Caco-2 (cell line): ENCODE measurements around a stretch of chr1.

DNA sequence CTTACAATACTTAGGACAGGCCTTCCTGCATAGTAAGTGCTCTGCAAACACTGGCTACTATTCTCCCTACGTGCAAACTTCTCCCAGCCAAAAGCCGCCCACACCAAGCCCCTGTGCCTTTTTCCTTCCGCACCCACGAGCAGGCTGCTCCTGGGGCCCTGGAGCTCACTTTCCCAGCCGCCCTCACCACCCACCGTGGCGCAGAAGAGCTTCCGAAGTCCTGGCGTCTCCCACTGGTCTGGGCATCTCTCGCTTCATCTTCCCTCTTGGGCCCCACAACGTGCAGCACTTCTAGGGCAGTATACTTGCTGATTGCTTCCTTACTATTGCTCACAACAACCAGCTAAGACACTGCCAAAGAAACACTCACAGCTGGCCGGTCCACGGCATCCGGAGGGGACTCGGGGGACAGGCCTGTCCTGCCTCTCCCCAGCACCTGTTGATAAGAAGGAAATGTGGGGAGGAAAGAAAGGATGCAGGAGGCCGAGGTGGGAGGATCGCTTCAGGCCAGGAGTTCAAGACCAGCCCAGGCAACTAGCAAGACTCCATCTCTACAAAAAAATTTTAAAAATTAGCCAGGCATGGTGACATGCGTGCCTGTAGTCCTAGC lies 22.6 kb upstream of the GPR157 start:
- PRO-cap, result unidirectional peak, plus-strand start at position 116 of the sequence
- RRBS, result no CpG with 5 or more reads among the region's 18 CpGs

- PRO-cap, result no peak
- RRBS, result no CpG with 5 or more reads among the region's 4 CpGs
These were observed 769 bp upstream of the H6PD start for GRCh38 chr1:9233861-9234149.

DNA sequence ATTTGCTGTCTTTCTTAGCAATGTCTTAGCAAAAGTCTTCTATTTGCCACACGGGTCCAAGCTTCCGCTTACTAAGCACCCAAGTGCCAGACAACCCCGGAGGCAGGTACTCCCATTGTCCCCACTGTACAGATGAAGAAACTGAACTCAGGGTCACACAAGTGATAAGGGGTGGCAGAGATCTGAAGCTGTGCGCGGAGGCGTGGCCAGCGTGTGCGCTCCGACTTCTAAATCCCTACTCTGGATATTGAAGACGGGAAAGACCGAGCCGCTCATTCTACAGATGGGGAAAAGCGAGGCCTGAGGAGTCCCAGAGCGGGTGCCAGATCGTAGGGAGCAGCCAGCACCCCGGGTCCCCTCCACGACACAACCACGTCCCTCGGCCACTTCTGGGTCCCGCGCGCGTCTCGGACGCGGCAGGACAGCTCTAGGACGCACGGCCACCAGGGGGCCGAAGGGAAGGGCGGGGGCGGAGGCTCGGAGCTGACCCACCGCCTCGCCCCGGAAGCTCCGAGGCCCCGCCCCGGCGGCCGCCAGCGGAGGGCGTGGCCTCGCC lies 346 bp upstream of the H6PD start:
- PRO-cap, result bidirectional peak, plus-strand start outside the sequence, minus-strand start at position 429 of the sequence
- RRBS, result no CpG with 5 or more reads among the region's 43 CpGs

DNA sequence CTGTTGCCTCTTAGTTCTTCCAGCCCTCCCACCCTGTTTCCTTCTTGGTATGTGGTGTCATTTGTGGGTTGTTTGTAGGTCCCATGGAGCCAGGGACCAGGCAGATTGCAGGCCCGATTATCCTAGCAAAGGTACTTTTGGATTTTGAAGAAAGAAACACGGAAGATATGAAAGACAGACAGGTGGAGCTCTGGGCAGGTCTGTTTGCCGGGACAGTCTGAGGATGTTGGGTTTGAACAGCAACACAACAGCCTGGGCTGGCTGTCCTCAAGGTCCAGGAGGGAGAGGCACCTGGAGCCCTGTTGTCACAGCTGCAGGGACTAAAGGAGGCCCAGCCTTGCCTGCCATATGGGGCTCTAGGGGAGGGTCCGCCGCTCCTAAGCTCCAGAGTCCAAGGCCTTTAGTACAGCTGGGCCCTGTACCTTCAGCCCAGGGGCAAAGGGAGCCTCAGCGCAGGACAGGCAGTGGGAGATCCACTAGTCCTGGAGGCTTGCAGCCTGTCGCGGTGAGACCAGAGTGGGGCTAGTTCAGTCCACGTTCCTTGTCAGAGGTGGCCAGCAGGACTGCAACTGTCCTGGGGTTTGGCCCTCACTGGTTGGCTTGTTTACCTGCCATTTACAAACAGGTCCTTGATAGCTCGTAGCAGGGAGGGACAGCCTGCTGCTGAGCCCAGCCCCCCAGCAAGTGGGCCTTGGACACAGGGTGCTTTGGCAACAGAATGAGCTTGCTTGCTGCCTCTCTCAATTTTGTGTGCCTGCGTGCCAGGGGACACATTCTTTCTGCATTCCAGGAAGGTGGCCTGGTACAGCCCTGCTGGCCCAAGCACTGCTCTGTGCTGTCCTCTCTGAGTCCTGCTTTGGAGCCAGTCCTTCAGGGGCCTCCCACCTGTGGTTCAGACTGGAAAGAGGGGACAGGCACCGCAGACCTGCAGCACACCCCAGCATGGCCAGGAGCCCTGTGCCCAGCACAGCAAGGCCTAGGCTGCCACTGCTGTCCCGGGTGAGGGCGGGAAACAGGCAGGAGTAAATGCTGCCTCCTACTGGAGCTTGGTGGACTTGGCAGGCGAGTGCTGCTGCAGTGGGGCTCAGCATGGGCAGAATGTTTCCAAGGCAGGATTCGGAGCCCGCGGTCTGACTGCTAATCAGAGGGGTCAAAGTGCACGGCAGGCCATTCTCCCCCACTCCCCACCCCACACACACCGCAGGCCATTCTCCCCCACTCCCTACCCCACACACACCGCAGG lies 15.0 kb downstream of the H6PD start:
- PRO-cap, result no peak
- RRBS, result no CpG with 5 or more reads among the region's 21 CpGs

DNA sequence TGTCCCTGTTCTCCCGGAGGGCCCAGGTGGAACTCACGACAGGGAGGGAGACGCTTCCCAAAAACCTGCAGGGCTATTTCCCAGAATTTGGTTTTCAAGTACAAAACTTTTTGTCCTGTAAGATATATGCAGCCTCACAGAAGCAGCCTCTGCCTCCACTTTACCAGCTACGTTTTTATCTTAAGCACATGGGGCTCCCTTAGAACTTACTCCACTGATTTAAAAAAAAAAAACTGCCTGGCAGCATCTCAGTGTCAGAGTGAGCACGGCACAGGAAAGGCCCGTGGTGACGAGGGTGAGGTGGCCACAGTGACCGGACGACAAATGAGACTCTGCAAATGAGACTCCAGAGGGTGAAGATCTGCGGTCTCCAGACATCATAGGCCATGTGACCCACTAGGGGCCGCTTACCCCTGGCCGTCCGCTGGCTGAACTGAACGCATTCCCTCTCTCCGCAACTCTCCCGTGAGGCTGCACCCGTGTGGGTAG lies 23.8 kb upstream of the SPSB1 start:
- PRO-cap, result no peak
- RRBS, result 100% methylated on average over 1 of the region's 17 CpGs

DNA sequence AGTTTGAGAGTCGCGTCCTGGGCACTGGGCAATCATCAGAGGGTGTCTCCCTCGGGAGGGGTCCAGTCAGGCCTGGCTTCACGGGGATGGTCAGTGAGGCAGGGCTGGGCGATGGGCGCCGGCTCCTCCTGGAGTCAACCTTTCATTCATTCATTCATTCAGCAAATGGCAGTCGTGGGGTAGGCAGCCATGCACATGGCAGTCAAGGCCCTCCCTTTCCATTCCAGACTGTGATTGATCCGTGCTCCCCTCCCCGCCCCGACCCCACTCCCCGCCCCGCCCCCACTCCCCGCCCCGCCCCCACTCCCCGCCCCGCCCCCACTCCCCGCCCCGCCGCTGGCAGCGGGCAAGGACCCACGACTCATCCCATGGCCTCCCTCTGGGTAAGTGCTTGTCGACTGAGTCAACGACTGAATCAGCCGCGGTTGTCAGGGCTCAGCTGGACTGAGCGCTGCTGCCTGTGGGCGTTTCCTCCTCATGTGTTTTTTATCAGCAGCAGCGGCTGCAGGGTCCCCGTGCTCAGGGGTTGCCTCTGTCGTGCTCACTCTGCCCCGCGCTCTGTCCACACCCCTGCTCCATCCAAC lies 12.5 kb upstream of the SPSB1 start:
- PRO-cap, result no peak
- RRBS, result no CpG with 5 or more reads among the region's 33 CpGs

DNA sequence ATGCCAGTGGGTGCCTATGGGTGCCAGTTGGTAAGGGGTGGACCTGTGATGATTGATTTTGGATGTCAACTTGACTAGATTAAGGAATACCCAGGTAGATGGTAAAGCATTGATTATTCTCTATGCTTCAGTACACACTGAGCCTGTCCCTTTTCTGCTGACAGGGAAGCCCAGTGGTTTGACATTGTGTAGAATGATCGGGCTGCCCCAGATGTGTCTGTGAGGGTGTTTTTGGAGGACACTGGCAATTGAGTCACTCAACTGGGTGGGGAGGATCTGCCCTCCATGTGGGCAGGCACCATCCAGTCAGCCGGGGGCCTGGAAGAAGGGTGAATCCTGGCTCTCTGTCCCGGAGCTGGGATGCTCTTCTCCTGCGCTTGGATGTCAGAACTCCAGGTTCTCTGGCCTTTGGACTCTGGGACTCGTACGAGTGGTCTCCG lies 9.5 kb downstream of the SPSB1 start:
- PRO-cap, result no peak
- RRBS, result 98% methylated on average over 5 of the region's 7 CpGs

GRCh38 chr1:9326568-9327142 lies 34.0 kb downstream of the SPSB1 start:
- PRO-cap, result no peak
- RRBS, result no CpG with 5 or more reads among the region's 13 CpGs

- PRO-cap, result no peak
- RRBS, result no CpG with 5 or more reads among the region's 19 CpGs
These were observed 83.2 kb downstream of the SPSB1 start for GRCh38 chr1:9375883-9376391.

GRCh38 chr1:9384521-9385336 lies 92.0 kb downstream of the SPSB1 start:
- PRO-cap, result no peak
- RRBS, result 87% methylated on average over 6 of the region's 23 CpGs

DNA sequence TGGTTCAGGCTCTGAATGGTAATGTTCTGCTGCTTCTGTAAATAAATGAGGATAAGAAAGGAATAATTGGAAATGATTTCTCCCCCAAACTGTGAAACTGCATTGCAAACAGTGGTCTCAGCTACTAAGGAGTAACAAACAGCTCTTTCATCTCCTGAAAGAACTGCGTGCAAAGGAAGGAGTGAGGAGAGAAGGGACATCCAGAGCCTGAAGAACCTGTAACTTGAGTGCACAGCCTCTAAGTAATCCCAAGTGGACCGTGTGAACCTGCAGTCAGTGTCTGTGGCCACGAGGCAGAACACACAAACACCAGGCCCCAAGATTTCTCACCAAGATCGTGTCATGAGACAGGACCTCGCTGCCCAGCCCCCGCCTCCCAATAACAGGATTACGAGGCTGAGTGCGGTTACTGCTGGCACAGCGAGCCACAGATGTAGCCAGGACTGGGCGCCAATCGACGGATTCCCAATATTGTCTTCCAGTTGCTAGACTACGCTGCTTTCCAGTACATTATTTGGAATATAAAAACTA lies 101.4 kb upstream of the SLC25A33 start:
- PRO-cap, result no peak
- RRBS, result no CpG with 5 or more reads among the region's 13 CpGs

- PRO-cap, result no peak
- RRBS, result no CpG with 5 or more reads among the region's 13 CpGs
These were observed 100.7 kb upstream of the SLC25A33 start for GRCh38 chr1:9438368-9439146.

DNA sequence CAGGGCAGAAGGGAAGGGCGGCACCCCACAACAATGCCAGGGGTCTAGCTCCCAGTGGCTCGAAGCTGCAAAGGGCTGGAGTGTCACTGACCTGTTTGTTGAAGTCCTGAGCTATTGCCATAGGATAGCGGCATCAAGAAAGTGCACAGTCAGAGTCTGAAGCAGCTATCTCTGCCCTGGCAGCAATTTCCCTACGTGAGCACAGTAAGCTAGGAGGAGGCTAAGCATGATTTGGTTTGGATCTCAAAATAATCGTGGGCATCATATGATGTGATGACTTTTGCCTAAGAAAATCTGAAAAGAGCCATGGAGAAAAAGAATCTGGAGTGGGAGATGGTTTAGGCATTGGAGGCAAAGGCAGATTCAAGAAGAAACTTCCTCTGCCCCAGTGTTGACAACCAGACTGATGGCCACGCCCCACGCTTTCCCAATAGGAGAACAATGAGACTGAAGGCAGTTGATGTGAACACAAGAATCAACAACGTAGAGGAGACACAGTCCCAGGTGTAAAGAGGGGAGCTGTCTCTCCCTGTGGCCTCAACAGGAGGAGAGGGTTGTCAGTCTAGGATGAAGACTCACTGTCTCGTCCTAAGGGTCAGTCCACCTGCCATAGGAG lies 100.0 kb upstream of the SLC25A33 start:
- PRO-cap, result no peak
- RRBS, result no CpG with 5 or more reads among the region's 9 CpGs

DNA sequence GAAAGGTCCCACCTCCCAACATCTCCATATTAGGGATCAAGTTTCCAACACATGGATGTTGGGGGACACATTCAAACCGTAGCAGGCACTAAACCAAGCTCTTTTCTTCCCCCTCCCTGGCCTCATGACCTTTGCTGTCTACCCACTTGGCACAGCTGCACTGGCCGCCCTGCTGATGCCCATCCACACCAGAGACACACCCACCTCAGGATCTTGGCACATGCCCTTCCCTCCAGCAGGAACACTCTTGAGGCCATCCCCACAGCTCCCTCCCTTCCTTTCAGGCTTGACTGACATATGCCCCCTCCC lies 98.7 kb upstream of the SLC25A33 start:
- PRO-cap, result no peak
- RRBS, result no CpG with 5 or more reads among the region's 2 CpGs

DNA sequence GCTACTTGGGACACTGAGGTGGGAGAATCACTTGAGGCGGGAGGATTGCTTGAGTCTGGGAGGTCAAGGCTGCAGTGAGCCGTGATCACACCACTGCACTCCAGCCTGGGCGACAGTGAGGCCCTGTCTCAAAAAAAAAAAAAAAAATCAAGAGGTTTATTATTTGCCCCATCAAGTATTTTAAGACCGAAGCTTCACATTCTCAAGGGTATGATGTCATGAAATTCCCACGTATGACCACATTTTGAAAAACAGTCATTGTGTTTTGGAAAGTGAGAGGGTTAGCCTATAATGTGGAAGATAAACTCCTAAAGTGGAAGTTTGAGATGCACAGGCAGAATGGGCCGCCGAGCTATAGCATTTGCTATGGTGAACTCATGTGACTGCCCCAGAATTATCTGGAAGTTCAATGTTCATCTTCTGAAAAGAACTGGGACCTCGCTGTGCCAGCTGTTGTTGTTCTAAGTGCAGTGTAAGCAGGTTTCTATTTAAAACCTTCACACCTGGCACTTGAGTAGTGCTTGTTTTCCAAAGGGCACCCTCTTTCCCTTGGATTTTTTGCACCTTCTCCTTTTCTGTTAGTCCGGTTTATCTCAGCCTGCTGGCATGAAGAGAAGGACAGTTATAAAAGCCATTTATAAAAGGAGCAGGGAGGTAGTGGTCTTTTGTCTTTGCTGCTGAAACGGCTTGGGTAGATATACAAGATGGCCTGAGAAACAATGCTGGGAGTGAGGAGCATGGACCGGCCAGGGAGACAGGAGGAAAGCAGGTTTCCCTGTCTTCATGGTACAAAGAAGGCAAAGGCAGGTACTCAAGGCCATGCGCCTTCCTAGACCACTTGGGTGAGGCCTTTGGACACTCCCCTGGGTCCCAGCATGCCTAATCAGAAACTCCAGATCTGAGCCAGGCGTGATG lies 96.8 kb upstream of the SLC25A33 start:
- PRO-cap, result no peak
- RRBS, result no CpG with 5 or more reads among the region's 13 CpGs

GRCh38 chr1:9482278-9482833 lies 56.9 kb upstream of the SLC25A33 start:
- PRO-cap, result no peak
- RRBS, result no CpG with 5 or more reads among the region's 10 CpGs

- PRO-cap, result no peak
- RRBS, result no CpG with 5 or more reads among the region's 15 CpGs
These were observed 72.5 kb downstream of the PIK3CD start for GRCh38 chr1:9723801-9724587.

- PRO-cap, result no peak
- RRBS, result no CpG with 5 or more reads among the region's 26 CpGs
These were observed 80.2 kb downstream of the PIK3CD start for GRCh38 chr1:9731506-9732289.

DNA sequence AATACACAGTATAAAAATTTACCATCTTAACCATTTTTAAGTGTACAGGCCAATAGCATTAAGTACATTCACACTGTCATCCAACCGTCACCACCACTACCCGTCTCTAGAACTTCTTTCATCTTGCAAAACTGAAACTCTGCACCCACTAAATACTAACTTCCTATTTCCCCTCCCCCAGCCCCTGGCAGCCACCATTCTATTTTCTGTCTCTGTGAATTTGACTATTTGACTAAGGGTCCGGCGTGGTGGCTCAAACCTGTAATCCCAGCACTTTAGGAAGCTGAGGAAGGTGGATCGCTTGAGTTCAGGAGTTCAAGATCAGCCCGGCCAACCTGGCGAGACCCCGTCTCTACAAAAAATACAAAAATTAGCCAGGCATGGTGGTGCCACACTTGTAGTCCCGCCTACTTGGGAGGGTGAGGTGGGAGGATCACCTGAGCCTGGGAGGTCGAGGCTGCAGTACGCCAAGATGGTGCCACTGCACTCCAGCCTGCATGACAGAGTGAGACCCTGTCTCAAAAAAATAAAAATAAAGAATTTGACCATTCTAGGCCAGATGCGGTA lies 35.9 kb downstream of the CLSTN1 start:
- PRO-cap, result no peak
- RRBS, result no CpG with 5 or more reads among the region's 12 CpGs

GRCh38 chr1:9796688-9797088 lies 27.1 kb downstream of the CLSTN1 start:
- PRO-cap, result no peak
- RRBS, result no CpG with 5 or more reads among the region's 5 CpGs